Frontal cortex (tissue), 2 donors: ENCODE data around the gene PTGER3.

GRCh38 chr1:67560729-67561232 is 124.2 kb upstream of the GADD45A start:
- RAMPAGE, long total RNA = no peak

GRCh38 chr1:67586633-67586981 is 98.4 kb upstream of the GADD45A start:
- RAMPAGE, long total RNA = no peak

- RAMPAGE, long total RNA = no peak
Observed at GRCh38 chr1:67635367-67635950, 49.5 kb upstream of the GADD45A start.

GRCh38 chr1:67645497-67646198 is 39.4 kb upstream of the GADD45A start:
- RAMPAGE, long total RNA = no peak

DNA sequence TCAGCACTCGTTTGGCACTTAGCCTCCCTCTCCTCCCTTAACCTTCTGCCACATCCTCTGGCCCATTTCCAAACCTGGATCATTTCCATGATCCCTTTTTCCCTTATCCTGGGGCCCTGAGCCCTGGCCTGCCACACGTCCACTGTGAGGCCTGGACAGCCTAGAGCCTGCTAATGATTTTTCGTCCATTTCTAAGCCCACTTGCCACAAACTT is 37.9 kb upstream of the GADD45A start:
- RAMPAGE, long total RNA = no peak

GRCh38 chr1:67713322-67713904 is 28.4 kb downstream of the GADD45A start:
- RAMPAGE, long total RNA = no peak

DNA sequence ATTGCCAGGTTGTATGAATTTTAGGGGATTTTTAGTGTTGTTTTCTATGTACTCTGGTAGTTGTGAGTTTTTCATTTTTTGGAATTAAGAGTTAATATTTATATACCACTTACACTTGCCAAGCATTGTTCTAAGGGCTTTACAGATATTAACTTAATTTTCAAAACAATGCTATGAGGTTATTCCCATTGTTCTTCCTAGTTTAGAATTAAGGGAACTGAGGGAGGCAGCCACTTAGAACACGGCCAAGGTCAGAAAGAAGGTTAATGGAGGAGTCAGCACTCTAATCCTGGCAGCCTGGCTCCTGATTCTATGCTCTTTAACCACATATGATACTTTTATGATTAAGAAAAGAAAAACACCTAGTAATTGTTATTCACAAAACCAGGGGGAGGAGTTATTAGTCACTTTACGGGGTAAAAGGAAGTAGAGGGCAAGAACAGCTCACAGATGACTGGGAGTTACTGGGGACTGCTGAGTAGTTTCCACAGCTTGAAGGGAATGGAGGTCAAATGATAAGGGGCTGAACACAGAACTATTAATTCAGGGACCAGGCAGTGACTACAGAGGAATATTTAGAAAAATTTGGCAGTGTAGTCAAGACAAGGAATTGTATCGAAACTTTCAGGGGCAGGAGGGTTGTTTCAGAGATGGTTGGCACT is 38.6 kb downstream of the GADD45A start:
- RAMPAGE, long total RNA = no peak

GRCh38 chr1:67748366-67749359 is 63.7 kb downstream of the GADD45A start:
- RAMPAGE, long total RNA = no peak

DNA sequence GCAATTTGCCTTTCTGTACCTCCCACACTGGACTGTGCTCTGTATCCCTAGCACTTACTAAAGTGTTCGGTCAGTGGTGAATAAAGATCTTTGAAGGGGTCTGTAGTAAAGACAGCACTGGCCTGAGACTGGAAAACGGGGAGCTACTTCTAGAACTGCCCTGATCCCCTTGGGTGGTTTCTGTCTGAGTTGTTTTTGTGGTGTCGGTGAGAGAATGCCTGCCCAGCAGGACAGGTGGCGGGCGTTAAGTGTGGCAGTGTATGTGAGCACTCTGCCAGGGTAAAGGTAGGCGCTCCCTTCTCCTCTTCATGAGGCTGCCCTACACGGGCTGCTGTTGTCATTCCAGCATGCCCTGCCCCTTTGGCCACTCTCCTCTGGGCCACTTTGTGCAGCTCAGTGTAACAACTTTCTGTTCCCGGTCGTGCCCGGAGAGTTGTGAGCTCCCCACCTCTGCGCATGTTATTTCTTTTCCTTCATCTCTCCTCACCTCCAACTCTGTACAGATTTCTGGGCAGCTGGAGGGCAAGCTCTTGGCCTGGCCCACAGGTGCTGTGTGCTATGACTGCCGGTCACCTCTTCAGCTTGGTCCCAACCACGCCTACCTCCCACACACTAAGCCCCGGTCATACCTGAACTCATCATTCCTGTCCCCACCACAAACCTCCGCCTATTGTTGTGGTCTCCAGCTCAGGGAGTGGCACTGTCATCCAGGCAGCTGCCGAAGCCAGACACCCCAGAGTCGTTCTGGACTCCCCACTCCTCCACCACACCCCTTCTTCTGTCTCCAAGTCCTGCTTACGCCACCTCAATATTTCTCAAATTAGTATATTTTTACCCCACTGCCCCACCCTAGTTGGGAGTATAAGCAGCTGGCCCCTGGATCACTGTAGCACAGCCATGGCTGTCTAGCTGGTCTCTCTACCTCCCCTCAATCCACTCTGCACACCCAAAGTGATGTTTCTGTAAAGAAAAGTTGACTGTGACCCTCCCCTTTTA is 69.0 kb downstream of the GADD45A start:
- RAMPAGE, long total RNA = no peak

DNA sequence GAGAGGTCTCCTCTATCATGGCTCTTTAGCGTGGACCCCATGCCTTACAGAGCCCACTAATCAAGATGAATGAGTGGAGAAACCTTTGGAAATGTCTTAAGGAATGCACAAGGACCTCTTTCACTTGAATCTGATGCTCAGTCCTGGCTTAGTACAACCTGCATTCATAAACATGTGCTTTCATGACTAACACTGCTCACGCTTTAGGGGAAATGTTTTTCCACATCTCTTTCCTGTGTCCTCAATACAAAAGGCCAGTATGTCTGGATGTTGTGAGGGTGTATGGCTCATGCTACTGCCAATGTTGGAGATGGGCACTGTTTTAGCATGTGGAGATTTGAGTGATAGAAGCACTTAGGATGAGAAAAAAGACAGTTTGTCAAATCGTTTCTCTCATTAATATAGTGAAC is 14.2 kb upstream of the GNG12 start:
- RAMPAGE, long total RNA = no peak

DNA sequence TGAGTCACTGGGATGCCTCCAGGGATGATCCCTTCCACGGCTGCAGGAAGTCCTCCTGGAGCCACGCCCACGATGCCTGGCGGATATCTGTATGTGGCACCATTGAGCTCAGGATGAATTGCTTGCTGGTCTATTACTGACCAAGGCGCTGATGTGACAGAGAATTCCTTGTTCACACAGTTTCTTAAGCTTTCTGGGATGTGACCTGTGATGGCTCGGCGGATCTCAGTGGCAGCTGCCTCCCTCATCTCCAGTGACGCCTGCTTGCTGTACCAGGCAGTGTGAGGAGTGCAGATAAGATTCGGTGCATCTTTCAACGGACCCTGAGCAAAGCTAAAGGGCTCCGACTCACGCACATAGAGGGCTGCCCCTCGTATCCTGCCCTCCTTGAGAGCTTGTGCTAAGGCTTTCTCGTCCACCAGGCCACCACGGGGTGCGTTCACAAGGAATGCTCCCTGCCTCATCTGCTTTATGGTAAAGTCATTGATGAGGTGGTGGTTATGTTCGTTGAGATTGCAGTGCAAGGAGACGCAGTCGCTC is 70.4 kb downstream of the WLS start:
- RAMPAGE, long total RNA = no peak

DNA sequence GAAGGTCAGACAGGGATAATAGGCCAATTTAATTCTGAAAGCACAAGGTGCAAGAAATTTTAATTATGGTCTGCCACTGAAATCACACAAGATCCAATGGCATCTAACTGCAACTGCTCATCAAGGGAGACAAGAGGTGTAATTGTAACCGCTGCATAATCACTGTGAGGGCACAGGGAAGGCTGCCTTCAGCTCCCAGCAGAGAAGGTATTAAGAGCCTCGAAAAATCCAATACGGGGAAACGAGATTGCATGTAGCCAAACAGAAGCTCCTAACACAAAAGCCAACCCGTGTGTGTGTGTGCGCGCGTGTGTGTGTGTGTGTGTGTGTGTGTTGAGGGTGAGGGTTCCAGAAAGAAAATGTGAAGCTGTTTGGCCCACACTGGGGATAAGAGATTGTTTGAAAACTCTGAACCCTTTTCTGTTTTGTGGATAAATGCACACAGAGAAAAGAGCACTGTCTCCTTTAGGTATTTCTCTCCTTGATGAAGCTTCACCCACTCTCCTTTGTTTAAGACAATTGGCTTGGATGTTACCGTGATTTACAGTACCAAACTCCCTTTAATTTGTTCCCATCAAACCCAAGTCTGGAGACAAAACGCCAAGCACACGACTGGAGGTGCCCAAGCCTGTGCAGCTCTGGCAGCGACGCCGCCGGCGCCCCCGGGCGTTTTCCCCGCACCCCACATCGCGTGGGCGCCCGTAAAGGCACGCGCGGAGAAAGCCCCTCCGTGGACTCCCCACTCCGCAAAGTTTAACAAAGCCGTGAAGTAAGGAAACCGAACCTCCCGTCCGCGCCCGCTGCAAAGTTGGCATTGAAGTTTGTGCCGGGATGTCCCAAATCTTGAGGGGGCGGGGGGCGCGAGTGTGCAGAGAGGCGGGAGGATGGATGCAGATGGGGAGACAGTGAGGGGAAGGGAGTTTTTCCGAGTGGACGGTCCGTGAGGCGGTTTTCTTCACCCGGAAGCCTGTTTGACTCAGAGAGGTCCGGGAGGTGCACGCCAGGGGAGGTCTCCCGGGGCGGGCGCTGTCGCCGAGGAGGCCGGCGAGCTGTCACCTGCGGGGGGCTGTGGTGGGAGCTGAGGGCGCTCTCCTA is 1.7 kb downstream of the WLS start:
- RAMPAGE, long total RNA = no peak

GRCh38 chr1:68231376-68231665 is 1.0 kb downstream of the WLS start:
- RAMPAGE, long total RNA = no peak

- RAMPAGE, long total RNA = no peak
Observed at GRCh38 chr1:69569235-69570087, 1.7 kb downstream of the LRRC7 start.

DNA sequence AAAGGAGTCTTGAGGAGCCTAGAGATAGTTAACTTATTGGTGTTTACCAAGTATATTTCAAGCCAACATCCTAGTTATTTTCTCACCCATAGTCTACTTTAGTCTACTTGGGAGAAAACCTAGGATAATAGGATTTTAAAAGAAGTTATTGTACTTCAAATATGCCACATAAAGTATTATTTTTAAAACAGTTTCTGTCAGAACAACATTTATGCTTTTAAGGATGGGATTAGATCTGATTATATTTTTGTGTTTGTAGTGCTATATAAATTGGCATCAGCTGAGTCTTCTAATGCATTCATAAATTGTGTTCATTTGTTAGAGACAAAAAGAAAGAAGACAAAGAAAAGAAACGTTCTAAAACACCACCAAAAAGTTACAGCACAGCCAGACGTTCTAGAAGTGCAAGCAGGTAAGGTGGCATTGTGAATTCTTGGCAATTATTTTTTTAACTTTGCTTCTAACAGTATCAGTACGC is 25.4 kb downstream of the SRSF11 start:
- RAMPAGE, long total RNA = no peak

- RAMPAGE, long total RNA = no peak
Observed at GRCh38 chr1:71047601-71048247, at the start of gene PTGER3. Gene PTGER3 (minus strand): TSS chr1:71047816.

DNA sequence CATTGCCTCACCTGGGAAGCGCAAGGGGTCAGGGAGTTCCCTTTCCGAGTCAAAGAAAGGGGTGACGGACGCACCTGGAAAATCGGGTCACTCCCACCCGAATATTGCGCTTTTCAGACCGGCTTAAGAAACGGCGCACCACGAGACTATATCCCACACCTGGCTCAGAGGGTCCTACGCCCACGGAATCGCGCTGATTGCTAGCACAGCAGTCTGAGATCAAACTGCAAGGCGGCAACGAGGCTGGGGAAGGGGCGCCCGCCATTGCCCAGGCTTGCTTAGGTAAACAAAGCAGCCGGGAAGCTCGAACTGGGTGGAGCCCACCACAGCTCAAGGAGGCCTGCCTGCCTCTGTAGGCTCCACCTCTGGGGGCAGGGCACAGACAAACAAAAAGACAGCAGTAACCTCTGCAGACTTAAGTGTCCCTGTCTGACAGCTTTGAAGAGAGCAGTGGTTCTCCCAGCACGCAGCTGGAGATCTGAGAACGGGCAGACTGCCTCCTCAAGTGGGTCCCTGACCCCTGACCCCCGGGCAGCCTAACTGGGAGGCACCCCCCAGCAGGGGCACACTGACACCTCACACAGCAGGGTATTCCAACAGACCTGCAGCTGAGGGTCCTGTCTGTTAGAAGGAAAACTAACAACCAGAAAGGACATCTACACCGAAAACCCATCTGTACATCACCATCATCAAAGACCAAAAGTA is 433.2 kb upstream of the ZRANB2 start:
- RAMPAGE, long total RNA = no peak

DNA sequence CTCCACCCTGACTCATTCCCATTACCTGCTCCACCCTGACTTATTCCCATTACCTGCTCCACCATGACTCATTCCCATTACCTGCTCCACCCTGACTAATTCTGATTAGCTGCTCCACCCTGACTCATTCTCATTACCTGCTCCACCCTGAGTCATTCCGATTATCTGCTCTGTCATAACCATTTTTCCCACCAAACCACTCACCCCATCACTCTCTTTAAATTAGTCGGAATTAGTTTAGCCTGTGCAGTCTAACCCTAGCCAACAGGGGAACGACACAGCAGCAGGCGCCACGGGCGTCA is 901.4 kb upstream of the NEGR1 start:
- RAMPAGE, long total RNA = no peak

DNA sequence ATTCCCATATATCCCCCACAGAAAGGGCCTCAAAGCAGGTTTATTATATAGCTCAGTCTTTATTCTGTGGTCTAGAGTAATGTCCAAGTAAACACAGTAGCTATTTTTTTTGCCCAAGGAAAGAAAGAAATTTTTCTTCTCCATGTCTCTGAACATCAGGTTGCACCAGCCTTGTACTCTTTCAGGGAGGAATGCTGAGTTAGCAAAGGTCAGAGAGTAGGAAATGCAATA is 18.0 kb downstream of the CRYZ start:
- RAMPAGE, long total RNA = no peak

- RAMPAGE, long total RNA = no peak
Observed at GRCh38 chr1:75125297-75125747, 8.9 kb upstream of the LHX8 start.